Helper T cell (primary cell): ENCODE data around the genes FGF18 and SH3PXD2B.

DNA sequence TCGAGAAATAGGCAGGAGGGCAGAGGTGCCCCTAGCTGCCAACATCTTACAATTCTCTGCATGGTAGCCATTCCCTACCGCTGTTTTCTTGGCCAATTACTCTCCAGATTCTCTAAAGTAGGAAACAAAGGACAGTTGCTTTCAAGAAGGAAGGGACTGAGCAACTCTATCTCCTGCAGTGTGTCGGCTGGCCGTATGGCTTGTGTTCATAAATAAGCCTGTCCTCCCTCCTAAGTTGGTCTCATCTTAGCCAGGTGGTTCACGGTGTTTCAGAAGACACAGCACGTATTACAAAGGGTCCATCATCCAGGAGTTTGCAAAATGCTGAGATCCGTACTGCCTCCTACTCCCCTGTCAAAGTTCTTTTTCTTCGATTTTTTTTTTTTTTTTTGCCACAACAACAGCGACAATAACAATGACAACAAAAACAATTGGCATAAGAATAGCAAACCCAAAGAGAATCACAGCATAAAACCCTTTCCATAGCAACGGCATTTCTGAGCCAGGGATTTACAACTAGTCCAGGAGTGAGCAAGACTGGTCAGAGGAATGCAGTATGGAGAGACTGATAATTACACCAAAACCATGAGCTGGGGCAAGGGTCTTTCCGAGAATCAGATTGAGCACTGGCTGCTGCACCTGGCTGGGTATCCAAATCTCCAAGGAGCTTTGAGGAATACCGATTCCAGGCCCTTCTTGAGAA lies 212.8 kb downstream of the SLIT3 start:
- PRO-cap, 2 experiments, result no peak in any of the 2 experiments

GRCh38 chr5:169746202-169746638 lies 109.1 kb downstream of the DOCK2 start:
- PRO-cap, 2 experiments, result no peak in any of the 2 experiments

GRCh38 chr5:169945515-169946363 lies 34.6 kb downstream of the INSYN2B start:
- PRO-cap, 2 experiments, result no peak in any of the 2 experiments

GRCh38 chr5:170249584-170250197 lies 16.9 kb downstream of the C5orf58 start:
- PRO-cap, 2 experiments, result no peak in any of the 2 experiments

- PRO-cap, 2 experiments, result peak in 1 of 2 experiments; most common minus-strand start chr5:170269667 (in 1)
These were observed 28.4 kb downstream of the LCP2 start for GRCh38 chr5:170268799-170270017.

DNA sequence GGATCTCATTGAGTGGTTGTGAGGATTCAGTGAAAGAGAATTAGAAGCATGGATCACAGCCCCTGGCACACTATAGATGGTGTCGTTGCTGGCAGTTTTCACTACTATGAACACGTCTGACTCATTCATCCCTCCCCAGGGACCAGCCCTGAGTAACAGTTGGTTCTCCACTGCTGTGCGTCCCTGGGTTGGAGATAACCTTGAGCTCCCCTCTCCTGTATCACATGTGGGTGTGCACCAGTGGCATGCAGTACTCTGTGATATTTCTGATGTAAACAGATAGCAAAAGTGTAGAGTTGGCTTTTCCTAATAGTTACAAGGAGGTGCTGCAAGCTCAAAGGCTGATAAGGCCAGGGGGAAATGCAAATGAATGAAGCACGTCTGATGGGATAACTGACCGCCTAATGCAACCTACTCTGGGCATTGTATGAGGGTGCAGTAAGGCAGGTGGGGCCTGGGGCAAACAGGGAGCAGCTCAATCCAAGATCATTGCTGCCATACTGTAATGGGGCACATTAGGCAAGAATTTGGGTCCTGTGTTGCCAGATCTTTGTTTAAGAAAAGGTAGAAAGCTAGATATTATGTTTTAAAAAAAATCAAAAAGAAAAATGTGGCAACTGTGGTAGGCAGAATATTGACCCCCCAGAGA lies 8.9 kb upstream of the LCP2 start:
- PRO-cap, 2 experiments, result no peak in any of the 2 experiments

- PRO-cap, 2 experiments, result no peak in any of the 2 experiments
These were observed 35.9 kb downstream of the KCNMB1 start for GRCh38 chr5:170353006-170353950.

DNA sequence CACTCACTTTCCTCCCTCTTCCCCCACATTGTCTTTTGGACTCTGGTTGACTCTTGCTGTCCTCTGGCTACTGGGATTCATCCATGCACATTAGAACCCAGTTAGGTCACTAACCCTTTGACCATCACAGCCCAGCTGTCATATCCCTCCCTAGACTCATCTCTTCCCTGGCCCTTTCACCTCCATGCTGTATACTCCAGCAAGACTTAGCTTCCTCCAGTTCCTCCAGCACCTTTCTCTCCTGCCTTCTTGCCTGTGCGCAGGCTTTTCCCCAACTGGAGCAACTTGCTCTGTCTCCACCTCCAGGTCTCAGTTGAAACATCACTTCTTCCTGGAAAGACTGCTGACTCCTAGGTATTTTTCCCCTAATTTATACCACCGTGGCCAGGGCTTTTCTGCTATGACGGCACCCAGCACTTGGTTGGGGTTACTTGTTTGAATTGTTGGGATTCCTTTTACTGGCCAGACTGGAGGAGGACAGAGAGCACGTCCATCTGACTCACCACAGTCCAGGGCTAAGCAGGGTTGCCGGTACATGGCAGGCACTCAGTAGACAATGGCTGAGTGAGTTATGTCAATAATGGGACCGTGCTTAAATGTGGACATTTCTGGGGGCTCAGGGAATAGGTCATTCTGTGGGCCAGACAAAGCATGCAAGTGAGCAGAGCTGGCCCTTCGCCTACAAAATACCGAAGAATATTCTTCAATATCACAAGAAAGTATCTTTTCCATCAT lies 67.5 kb downstream of the KCNIP1 start:
- PRO-cap, 2 experiments, result no peak in any of the 2 experiments

DNA sequence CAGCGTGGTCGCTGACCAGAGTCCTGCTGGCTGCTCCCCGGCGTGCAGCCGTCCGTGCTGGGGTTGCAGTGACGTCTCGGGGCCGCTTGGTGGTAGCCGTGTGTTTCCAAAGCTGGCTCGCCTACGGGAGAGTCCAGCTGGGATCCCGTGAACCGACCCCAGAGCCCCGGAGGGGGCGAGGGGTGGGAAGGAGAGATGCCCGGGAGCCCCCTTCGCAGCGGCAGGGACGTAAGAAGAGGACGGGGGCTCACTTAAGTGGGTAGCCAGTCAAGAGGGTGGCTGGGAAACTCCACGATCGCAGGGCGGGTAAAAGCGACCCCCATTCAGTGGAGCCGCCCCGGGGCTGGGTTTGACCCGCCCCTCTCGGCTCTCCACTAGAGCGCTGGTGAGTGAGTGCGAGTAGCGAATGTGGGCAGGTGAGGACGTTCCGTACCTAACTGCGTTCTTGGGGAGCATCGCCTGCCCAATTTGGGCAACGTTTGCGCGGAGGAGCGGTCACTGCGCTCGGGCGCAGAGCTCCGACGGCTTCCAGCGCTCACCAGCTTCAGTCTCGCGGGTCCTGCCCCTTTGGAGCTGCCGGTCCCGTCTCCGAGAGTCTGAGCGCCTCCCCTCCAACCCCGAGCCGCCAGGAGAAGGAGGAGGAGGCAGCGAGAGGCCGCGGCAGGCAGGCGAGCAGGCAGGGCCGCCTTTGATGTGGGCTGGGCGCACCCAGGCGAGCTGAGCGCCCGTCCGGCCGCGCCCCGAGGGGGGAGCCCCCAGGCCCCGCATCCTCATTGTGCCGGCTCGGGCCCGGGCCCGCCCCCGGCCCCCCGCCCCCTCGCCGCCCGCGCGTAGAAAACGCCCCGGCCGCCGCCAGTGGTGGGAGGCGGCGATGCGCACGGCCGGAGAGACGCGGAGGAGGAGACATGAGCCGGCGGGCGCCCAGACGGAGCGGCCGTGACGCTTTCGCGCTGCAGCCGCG lies at the start of gene FGF18:
FGF18 (plus strand) TSS at position 861 of the 961 bp plus-strand sequence.
- PRO-cap, 2 experiments, result no peak in any of the 2 experiments

GRCh38 chr5:171445744-171446229 lies 26.3 kb downstream of the FGF18 start:
- PRO-cap, 2 experiments, result no peak in any of the 2 experiments

- PRO-cap, 2 experiments, result no peak in any of the 2 experiments
These were observed 137.3 kb upstream of the SMIM23 start for GRCh38 chr5:171648327-171648606.

- PRO-cap, 2 experiments, result no peak in any of the 2 experiments
These were observed 54.4 kb downstream of the SMIM23 start for GRCh38 chr5:171839940-171840585.

- PRO-cap, 2 experiments, result peak in 1 of 2 experiments; most common plus-strand start chr5:172005958 (in 1); most common minus-strand start chr5:172005721 (in 1)
These were observed 903 bp downstream of the FBXW11 start for GRCh38 chr5:172005330-172006140.

DNA sequence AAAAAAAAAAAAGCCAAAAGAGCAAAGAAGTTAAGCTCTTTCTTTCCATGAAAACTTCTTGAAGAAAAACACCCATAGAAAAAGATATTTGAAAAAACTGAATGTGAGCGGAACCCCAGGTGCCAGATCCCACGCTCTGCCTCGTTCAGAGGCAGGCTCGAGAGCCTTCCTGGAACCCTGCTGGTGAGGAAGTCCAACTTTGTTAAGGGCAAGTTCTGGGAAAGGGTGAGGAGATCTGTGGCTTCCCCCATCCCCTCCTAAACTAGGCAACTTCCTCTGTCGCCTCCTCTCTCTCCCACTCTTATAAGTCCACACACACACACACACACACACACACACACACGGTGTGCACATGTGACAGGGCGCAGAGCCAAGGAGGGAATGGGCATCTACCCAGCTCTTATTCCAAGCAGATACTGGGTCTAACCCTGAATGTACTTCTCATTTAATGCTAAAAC lies 72.2 kb upstream of the FBXW11 start:
- PRO-cap, 2 experiments, result no peak in any of the 2 experiments

GRCh38 chr5:172333806-172334717 lies 50.5 kb upstream of the UBTD2 start:
- PRO-cap, 2 experiments, result no peak in any of the 2 experiments

- PRO-cap, 2 experiments, result no peak in any of the 2 experiments
These were observed 73.4 kb downstream of the SH3PXD2B start for GRCh38 chr5:172380724-172381484.

DNA sequence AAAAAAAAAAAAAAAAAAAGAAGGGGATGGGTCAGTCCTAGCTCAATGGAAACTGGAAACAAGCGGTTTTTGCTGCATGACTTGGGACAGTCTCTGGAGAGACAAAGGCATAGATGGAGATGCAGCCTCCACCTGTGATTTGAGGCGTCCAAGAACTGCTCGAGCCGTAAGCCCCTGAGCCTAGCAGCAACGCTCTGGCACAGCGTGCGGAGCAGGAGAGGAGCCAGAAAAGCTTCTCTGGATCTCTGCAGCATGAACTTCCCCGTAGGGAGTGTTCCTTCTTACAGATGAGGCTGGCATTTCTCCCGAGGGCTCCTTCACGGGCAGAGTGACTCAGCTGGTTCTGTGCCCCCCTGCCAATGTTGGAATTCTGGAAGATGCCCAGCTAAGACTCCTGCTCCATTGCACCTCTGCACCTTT lies 39.9 kb downstream of the SH3PXD2B start:
- PRO-cap, 2 experiments, result no peak in any of the 2 experiments

DNA sequence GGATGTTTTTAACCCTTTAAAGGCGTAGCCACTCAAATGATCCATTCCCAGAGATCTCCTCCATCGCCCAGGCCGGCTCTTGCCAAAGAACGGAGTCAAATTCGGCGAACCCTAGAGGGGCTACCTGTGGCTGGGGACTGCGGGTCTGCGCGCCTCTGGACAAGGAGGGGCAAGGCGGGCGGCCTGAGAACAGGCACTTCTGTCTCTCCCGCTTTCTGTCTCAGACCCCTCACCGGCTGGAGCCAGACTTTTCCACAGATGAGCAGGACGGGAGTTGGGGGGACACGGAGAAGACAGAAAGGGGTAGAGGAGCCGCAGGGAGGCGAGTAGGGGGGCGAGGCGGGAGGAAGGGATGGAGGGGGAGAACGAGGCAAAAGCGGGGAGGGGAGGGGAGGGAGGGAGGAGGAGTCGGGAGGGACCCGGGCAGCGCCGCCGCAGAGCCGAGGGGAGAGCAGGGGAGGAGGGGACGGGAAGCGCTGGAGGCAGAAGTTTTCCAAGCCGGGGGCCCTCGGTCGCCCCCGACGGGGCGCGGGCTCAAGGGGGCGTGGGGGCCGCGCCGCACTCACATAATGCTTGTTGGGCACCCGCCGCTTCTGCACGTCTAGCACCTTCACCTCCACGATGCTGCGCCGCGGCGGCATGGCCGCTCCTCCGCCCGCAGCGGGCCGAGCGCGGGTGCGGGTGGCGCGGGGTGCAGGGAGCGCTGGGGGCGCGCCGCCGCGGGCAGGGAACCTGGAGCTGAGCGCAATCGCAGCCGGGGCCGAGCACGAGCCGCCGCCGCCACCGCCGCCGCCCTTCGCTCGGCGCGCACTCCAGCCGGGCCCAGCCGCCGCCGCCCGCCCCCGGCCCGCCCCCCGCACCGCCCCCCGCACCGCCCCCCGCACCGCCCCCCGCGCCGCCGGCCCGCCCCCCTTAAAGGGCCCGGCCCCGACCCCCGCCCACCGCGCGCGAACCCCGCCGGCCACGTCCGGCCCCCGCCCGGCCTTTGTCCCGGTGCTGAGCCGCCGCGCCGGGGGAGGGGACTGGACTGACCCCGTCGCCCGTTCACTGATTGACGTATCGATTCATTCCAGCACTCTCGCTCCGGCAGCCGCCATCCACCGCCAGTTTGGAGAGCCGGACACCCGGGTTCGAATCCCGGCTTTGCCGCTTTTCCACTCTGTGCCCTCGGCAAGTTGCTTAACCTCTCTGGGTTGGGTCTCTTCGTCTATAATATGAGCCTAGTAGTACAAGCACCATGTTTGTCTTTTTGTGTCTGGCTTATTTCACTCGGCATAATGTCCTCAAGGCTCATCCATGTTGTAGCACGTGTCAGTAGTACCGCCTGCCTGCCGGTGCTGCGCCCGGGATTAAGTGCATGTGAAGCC lies at the start of gene SH3PXD2B:
SH3PXD2B (minus strand) TSS at position 814 of the 1,367 bp plus-strand sequence.
- PRO-cap, 2 experiments, result peak in 1 of 2 experiments; most common minus-strand start position 798 of the sequence (in 1)

DNA sequence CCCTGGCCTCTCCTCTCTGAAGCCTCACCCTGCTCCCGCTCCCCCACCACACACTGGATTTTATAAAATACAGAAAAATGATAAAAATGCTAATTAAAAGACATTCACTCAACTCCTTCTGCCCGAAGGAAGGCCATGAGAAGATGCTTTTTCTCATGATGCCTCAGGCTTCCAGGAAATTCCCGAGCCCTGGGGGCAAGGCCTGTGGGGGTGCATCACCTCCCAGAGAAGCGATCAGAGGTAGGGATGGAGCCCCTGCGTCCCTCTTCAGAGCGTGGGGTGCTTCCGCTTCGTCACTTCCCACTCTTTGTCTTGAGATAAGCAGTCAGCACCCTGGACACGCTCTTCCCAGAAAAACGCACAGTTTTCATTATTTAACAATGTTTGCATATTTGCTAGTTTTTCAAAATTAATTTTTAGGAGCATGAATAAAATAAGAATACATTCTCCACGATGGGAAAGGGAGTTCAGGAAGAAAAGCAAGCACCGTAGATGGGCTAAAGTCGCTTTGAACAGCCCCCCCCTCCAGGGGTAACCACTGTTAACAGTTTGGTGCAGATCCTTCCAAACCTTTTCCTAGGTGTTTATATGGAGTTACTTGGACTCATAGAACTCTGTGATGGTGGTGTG lies 33.4 kb upstream of the SH3PXD2B start:
- PRO-cap, 2 experiments, result no peak in any of the 2 experiments

- PRO-cap, 2 experiments, result no peak in any of the 2 experiments
These were observed 75.6 kb upstream of the NEURL1B start for GRCh38 chr5:172565272-172565981.